Bronchus (tissue), 1 donor: ENCODE measurements around the gene TBCA.

DNA sequence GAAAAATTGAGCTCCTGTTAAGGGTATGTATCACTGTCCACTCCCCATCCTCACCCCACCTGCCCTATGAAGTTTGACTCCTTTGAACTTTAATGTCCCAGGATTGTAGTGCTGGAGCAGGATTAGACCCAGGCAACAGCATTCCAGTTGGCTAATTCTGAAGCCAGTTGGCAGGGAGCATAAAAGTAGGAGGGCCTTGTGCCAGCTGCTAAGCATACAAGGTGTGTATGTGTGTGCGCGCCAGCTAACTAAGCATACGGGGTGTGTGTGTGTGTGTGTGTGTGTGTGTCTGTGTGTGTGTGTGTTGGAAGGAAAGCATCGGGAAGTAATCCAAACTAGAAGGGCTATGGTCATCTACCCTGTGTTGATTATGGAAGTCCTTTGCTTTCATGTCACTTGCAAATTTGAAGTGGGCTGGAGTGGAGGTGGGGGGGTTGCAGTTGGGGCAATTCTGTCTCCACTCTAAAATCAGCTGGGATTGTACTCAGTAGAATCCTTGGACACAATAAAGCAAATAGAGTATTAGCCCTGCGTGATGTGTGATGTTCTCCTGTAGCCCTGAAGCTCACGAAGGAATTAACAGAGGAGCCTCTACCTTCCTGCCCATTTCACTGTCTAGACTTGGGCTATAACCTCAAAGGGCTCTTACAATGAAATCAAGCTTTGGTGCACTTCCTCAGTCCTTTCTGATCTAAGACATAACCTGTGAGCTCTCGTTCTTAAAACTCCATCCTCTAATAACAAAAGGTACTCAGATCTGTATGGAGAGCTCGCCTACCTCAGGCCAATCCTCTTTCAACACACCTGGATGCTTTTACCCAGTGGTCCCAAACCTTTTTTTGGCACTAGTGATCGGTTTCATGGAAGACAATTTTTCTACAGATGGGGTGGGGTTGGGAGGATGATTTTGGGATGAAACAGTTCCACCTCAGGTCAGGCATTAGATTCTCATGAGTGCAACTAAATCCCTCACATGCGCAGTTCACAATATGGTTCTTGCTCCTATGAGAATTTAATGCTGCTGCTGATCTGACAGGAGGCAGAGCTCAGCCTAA lies 27.0 kb downstream of the HMGCR start:
- PRO-cap = no peak

GRCh38 chr5:75610707-75611261 lies 469 bp upstream of the ANKDD1B start:
- PRO-cap = no peak

- PRO-cap = no peak
Observed at GRCh38 chr5:76657710-76658727, 34.8 kb upstream of the F2RL2 start.

DNA sequence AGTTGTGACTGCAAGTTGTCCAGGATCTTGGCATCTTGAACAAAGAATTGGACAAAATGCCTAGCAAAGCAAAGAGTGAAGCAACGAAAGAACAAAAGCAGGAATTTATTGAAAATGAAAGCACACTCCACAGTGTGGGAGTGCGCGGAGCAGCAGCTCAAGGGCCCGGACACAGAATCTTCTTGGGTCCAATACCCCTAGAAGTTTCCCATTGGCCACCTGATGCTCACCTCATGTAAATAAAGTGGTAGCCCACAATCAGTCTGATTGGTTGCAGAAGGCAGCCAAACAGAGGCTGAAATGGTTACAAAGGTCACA lies 40.1 kb downstream of the F2R start:
- PRO-cap = no peak

DNA sequence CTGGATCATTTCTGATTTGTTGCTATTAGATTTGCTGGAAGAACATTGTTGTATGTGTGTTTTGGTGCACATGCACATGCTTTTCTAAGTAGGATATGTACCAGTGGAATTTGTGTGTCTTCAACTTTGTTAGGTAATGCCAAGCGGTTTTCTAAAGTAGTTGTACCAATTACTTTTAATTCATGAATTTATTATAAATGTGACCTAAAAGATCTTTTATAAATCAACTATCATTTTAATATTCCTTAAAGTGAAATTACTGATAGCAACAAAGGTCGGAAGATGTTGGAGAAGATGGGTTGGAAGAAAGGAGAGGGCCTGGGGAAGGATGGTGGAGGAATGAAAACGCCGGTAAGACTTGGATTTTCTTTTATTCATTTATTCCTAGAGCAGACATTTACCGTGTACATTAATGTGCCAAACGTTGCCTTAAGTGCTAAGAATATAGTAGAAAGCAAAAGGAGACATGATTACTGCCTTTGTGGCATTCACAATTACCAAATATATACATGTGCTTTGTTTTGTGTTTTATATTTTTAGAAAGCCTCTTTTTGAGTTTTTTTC lies 25.6 kb downstream of the ZBED3 start:
- PRO-cap = no peak

- PRO-cap = no peak
Observed at GRCh38 chr5:77291962-77292754, 81.7 kb downstream of the PDE8B start.

DNA sequence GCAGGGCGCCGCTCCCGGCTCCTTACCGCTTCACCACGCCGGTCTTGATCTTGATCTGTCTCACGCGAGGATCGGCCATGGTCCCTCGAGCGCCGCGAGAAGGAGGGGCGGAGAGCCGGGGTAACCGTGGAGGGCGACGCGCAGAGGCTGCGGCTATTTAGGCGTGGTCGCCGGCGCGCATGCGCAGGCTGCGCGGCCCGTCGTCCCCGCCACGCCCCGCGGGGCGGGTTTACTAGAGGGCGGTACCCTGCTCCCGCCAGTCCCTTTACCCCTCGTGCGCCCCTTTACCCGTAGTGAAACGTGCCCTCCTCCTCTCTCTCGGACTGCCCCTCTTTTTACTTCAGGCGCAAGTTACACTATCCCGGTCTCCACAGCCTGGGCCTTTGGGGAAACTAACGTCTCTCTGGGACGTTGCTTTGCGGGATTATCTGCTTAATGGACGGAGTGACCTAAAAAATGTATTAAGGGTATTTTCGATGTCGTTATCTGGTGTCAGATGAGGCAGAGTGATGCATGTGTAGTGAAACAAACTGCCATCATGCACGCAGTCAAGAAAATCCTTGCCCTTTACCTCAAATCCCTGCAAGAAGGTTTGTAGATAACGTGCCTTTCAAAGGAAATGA lies at the start of gene TBCA:
TBCA (minus strand) TSS at position 161 of the 623 bp plus-strand sequence.
- PRO-cap = bidirectional peak, plus-strand start at position 293 of the sequence, minus-strand start at position 102 of the sequence

DNA sequence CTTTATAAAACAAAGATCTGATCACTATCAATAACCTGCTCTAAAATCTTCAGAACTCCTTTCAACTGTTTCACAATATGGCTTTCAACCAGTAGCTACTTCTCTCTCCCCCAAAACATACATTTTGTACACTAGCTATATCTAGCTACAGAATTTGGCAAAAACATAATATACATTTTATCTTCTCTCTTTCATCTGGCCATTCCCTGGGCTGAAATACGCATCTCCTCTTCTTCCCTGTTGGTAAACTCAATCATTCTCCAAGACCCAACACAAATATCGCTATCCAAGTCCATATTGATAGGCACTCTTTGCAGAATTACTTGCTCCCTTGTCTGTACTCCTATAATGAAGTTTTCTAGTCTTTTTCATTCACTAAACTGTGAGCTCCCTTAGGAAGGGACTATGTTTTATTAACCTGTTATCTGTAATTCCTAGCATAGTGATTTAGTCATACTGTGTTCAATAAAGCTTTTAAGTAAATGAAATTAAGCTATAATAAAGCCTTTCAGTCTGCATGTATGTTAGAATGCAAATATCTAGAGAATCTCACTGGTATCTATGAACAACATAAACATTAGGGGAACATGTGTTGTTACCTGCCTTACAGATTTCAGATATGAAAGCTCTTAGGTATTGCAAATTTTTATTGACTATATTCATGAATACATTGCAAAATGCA lies 216.0 kb downstream of the AP3B1 start:
- PRO-cap = no peak

DNA sequence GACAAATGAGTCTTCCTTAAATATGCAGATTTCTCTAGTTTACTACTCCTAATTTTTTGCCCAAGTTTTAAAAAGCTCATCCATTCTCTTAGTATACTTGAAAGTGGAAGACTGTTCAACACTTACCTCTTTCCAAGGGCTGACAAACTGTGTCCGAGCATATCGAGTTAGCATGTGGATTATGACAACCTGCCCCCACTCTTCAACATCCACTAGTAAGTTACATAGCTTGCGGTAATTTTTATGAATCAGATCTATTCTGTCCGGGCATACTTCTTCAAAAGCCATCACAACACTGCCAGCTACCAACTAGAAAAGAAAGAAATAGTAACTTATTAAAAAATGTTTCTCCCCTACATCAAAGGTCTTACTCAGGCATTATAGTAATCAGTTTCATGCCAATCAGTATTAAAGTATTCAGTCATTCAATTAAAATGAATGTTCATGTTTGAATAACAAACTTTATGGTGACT lies 78.5 kb downstream of the AP3B1 start:
- PRO-cap = no peak

DNA sequence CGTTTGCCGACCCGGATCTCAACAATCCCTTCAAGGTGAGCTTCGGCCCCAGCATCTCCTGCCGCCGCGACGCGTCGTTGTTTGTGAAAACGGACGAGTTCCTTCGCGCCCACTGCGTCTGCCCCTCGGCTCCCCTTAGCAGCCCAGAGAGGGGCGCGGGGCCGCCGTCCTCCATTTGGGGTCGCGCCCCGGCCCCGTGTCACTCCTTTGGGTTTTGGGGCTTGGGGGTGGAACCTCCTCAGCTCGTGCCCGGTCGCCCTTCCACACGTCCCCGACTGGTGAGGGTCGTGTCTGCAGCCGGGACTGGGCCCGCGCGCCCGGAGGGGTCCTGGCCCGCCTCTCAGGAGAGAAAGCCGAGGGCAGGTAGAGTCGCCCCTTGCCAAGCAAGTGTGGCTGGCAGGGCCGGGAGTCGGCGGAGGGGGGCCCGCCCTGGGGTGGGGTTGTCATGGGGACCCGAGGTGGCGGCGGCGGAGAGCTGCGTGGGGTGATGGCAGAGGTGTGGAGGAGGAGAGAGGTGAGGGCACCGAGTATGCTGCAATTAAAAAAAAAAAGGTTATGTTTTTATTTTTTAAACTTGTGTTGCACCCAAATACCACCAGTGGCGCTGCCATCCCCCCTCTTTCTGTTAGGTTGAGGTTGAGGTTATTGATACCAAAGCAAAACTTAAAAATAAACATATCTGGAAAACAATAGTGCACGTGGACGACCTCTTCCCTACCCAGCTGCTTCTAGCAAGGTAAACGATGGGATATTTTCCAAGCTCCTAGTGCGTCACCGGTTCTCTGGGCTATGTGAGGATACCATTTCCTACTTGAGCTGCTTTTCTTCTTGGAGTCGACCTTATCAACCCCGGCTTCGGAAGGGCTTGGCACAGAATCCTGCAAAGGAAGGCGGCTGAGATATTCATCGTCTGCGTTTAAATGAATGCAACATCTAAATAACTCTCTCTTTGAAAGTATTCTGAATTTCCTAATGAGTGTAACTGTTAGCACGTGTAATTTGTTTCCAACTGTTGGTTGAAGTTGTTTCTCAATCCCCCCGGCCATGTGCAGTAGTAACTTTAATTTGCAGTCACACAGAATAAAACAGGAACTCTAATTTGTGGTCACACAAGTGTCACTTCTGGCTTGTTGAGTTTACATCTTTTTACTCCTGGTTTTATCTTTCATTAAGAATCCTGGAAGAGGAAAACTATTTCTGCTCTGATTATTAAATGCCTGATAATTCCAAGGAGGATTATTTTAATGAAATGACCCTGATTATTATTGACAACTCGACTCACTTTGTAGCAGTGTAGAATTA lies 728 bp downstream of the SCAMP1 start:
- PRO-cap = unidirectional peak, minus-strand start at position 391 of the sequence; unidirectional peak, minus-strand start at position 730 of the sequence; bidirectional peak, plus-strand start at position 819 of the sequence, minus-strand start at position 730 of the sequence

DNA sequence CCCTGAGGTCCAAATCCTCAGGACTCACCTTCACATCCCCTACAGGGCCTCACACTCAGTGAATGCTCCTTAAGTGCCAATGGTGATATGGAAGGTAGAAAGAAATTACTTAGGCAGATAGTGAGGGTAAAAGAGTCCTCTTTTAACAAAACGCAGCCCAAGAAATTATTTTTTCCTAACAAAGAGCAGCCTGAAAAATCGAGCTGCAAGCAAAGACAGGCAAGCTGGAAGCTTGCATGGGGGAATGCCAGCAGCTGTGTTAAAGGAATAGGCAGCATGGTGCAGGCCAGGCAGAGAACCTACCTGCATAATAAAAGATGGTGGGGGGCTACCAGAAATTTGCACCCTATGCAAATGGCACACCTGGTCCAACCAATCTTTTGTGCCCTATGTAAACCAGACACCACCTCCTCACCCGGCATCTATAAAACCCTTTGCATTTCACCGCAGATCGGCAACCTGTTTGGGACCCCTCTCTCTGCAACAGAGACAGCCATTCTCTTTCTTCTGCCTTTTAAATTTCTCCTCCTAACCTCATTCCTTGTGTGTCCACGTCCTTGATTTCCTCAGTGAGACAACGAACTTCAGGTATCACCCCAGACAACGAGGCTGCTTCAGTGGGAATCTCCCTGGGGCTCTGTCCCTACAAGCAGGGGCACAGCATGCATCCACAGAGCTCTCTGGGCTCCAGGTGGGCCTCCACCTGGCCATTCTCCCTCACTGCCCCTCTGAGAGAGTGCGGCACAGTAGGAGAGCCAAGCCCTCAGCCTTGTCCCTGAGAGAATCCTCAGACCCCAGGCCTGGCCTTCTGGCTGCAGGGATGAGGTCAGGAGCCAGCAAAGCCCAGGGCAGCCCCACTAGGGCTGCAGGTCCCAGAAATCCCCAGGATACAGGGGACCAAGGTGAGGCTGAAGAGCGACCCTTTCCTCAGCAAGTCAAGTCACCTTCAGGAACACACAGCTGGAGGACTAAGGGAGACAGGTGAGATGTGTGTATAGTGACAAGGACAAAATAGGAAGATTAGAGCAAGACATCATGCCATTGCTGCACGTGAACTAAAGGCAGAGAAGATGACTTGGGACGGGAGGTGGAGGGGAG lies 105.4 kb downstream of the LHFPL2 start:
- PRO-cap = no peak

DNA sequence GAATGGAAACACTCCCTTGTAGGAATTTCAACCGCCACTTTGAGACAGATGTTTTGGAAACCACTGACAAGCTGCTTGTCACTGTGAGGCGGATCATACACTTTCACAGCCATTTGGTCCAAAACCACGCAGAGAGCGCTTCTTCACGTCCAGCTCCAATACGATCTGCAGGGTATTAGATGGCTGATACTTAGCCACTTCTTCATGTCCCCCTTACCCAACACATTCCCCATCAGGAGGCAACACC lies 103.6 kb downstream of the LHFPL2 start:
- PRO-cap = no peak

- PRO-cap = no peak
Observed at GRCh38 chr5:78573874-78574503, 74.6 kb downstream of the LHFPL2 start.

- PRO-cap = no peak
Observed at GRCh38 chr5:78595018-78595507, 53.5 kb downstream of the LHFPL2 start.

DNA sequence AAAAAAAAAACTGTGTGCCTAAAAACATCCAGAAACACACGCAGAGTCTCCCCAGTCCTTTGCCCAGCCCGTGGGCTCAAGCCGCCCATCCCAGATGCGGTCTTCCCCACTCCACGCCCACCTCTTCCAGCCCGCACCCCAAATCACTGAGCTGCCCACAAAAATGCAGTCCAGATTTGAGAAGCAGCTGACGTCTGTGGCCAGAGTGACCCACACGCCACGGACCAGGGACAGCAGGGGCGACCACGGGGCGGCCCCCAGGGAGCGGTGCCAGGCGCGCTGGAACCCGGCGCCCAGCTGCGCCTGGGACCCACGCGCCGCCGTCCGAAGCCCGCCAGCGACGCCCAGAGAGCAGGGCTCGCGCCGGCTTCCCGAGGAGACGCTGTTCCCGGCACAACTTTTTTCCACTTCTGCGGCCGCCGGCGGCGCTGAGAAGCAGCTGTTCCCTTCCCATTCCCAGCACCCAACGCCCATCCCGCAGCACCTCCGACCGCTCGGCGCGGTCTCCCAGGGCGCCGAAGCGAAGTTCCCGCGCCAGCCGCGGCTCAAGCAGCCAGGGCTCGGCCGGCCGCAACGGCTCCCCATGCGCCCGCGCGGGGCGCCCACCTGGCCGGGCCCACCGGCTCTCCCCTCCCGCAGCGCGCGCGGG lies 617 bp downstream of the LHFPL2 start:
- PRO-cap = bidirectional peak, plus-strand start at position 396 of the sequence, minus-strand start at position 408 of the sequence

DNA sequence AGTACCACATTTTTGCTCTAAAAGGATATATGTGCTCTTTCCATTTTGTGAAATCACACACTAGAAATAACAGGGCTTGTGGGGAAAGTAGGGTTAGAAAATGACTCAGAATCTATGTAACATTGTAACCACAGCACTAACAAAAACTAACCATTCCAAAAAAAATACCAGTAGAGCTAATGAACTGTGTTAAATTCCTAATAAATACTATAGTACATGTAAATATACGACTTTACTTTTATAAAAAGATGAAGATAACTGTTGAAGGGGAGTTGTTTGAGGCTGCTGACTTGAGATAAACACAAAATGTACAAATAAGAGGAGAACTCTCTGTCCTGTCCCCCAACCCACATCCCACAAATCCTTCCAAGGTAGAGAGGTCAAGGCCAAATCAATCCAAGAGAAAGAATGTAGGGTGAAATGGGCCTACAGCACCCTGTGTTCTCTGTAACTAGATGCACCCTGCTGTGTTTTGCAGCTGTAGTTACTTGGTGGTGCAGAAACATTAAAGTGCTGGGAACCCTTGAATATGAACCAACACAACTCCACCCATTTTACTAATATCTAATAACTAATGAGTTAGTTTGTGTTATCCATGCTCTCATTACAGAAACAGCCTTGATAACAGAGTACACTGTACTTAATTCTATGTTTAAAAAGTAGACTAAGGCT lies 1.9 kb upstream of the LHFPL2 start:
- PRO-cap = no peak

GRCh38 chr5:78690997-78691693 lies 42.6 kb upstream of the LHFPL2 start:
- PRO-cap = no peak

DNA sequence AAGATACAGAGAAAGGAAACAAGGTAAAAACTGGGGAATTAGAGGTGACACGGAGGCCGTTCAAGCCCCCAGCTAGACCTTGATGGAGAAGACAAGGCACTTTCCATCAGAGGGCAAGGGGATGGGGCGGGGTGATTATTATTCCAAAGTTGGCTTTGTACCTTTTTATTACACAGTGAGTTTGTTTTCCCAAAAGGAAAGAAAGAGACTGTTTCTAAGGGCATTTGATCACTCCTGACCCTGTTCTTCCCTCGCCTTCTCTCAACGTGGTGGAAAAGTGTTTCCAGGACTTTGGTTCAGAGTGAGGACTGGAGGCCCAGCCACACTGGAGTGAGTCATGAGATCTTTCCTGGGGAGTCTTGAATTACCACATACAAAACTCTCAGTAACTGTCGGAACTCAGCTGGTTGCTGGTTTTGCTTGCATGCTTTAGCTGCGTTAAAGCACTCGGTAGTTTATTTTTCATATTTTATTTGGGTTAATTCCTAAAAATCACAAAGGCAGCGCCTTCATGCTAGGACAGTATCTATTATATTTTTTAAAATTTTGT lies 77.9 kb downstream of the ARSB start:
- PRO-cap = no peak

DNA sequence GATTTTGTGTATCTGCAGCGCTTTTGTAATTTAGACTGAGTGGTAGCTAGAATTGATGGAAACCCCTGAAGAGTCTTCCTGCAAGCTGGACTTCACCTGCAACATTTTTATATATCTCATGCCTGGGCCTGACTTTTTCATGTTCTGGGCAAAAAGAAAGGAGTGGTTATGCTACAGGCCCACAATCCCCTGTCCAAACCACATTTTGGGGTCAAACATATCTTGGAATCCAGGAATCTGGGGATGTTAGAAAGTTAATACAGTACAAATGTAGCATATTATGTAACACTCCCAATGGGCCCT lies 4.5 kb downstream of the BHMT start:
- PRO-cap = no peak

DNA sequence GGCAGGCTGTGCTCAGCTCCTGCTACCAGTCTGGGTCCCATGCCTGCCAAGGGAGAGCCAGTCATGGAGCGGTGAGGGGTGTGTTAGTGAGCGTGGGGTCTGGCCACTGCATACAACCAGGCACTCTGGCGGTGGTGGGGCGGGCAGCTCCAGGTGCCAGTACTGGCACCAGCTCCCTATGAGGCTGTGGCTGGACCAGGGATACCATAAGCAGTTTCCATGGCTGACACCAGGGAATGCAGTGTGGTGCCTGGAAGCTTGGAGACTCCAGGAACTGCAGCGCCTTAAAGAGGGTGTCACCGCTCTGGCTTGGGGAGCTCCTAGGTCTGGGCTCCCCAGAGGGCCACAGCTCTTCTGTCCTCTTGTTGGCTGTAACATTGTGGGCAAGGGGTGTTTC lies 22.5 kb downstream of the JMY start:
- PRO-cap = no peak